Prostate gland (tissue), 2 donors: ENCODE results near the genes AMN, LBHD2 and TRMT61A.

DNA sequence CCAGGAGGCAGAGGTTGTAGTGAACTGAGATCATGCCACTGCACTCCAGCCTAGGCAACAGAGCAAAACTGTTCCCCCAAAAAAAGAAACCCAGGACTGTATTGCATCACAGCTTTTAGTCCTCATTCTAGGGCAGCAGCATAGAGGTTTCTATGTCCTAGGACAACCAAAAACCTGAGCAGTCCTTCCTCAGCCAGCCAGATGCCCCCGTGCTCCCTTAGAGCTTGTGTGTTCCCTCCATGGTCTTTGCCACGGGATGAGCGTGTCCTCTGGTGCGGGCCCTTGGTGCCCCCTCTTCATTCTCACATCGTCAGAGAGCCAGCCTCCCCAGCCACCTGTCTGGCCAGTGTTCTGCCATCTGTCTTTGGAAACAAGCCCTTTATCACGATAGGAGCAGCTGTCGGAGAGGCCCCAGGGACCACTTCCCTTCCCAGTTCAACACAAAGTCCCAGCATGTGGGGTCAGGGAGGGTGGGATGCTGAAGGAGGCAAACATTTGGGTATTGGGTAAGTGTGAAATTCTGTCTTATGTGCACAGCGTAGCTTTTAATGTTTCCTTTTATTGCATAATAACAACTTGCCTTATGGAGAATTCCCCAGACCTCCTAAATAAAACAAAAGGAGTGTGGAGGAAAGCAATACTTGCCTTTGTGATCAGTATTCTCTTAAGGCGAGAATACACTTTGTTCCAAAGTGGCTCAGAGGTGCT lies 44.5 kb downstream of the DYNC1H1 start:
- PRO-cap = no peak
- RAMPAGE, long total RNA, 2 experiments = no peak in any of the 2 experiments

DNA sequence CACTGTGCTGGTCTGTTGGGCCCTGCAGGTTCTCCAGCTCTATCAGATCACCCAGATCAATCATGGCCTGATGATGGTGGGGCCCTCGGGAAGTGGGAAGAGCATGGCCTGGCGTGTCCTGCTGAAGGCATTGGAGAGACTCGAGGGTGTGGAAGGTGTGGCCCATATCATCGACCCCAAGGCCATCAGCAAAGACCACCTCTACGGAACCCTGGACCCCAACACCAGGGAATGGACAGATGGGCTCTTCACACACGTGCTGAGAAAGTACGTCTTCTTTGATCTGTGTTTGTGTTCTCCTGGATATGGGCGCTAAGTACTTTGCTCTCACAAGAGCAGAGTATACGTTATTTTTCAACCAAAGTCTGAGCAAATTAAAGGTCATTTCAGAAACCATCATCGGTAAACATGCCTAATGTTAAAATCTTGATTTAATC lies 47.5 kb downstream of the DYNC1H1 start:
- PRO-cap = no peak
- RAMPAGE, long total RNA, 2 experiments = no peak in any of the 2 experiments

DNA sequence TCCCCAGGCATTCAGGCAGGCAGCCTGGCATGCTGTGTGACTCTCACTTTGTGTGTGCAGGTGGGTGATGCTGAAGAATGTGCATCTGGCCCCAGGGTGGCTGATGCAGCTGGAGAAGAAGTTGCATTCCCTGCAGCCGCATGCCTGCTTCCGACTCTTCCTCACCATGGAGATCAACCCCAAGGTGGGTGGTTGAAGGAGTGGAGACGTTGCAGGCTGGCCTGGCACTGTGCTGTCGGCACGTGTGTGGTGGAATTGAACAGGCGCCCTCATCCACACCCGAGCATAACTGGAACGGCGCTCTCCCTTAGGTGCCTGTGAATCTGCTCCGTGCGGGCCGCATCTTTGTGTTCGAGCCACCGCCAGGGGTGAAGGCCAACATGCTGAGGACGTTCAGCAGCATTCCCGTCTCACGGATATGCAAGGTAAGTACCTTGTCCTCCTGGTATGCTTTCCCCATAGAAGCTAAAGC lies 44.5 kb downstream of the HSP90AA1 start:
- PRO-cap = no peak
- RAMPAGE, long total RNA, 2 experiments = no peak in any of the 2 experiments

DNA sequence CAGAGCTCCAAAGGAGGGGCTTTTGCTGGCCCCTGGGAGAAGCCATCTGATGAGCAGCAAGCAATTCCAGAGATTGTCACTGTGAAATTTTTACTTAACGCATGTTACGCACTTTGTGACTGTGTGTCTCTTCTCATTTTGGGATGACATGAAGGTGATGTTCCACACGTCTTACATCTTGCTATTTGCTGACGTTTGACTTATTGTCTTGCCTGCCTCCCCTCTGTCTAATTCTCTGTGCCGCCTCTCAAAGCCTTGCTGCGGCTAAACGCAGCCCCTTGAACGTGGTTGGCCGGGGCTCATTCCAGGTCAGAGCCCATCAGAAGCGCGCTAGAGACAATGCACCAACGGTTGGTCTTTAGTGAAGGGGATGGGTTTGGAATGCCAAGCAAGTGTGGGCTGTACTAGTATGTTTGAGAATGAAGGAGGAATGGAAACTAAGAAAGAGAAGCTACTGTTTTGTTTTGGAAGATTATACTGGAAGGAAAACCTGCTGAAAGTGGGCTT lies 44.9 kb downstream of the WDR20 start:
- PRO-cap = no peak
- RAMPAGE, long total RNA, 2 experiments = no peak in any of the 2 experiments

- PRO-cap = no peak
- RAMPAGE, long total RNA, 2 experiments = no peak in any of the 2 experiments
Observed at GRCh38 chr14:102450809-102451431, 58.7 kb downstream of the ANKRD9 start.

DNA sequence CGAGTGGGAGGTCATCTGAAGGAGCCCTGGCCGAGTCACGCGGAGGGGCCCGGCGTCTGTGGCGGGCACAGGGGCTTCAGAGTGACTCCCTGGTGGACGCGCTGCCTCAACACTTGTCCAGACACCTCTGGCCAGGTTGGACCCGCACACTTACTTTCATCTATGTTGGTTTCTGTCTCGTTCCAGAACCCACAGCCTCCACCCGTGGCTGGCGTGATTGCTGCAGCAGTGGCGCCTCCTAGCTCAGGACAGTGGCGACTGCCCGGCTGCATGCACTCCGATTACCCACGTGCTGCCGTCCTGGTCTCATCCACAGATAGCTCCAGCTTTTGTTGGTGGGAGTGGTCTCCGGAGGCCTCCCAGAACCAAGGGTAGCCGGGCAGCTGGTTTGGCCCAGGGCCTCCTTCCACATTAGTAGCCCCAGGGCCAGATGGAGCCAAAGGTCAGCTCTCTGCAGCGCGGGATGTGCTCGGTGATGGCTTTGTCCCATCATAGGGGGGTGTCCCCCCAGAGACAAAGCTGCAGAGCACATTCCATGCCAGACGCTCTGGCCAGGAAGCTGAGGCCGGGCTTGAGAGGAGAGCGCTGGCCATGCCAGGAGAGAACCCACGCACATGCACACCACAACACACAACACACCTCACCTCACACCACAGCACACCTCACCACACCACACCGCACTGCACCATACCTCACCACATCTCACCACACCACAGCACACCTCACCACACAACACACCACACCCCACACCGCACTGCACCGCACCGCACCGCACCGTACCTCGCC lies 11.1 kb downstream of the ANKRD9 start:
- PRO-cap = no peak
- RAMPAGE, long total RNA, 2 experiments = start-site peak on the plus strand in 1 of 2 experiments, centred at positions 179 to 498 of the sequence, 9 to 24 reads per replicate

GRCh38 chr14:102574860-102575268 lies 17.6 kb upstream of the RCOR1 start:
- PRO-cap = no peak
- RAMPAGE, long total RNA, 2 experiments = no peak in any of the 2 experiments

GRCh38 chr14:102593686-102594190 lies 1.3 kb downstream of the RCOR1 start:
- PRO-cap = no peak
- RAMPAGE, long total RNA, 2 experiments = no peak in any of the 2 experiments

GRCh38 chr14:102922057-102923193 lies at the start of gene AMN:
TSS of gene AMN (plus strand) at chr14:102922663.
- PRO-cap = no peak
- RAMPAGE, long total RNA, 2 experiments = no peak in any of the 2 experiments

GRCh38 chr14:103052292-103052819 lies 5.0 kb downstream of the CDC42BPB start:
- PRO-cap = no peak
- RAMPAGE, long total RNA, 2 experiments = no peak in any of the 2 experiments

DNA sequence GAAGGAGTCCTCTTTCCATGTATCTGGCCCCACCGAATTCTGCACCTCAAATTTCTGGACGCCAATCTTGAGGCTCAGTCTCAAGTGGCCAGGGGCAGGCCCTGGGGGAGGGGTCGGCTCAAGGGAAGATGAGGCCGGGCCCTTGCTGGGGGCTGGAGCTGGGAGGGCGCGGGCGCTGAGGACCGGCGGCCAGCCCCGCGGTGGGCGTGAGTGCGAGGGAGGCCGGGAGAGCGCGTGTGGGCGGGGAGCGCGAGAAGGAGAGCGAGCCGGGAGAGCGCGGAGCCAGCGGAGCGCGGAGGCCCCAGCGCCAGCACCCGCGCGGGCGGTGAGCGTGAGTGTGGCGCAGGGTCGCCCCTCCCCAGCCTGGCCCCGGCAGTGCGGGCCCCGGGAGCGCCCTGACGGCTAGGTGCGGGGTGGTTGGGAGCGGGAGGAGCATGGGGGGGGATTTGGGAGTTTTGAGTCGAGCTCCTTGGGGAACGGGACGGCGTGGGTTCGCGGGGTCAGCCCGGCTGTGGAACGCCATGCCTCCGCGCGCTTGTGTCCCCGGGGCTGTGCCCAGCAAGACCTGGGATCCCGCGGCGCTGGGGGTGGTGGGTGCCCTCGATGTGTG lies at the start of gene LBHD2:
Gene LBHD2 (plus strand): TSS at position 269 of the 610 bp plus-strand sequence.
- PRO-cap = no peak
- RAMPAGE, long total RNA, 2 experiments = no peak in any of the 2 experiments

DNA sequence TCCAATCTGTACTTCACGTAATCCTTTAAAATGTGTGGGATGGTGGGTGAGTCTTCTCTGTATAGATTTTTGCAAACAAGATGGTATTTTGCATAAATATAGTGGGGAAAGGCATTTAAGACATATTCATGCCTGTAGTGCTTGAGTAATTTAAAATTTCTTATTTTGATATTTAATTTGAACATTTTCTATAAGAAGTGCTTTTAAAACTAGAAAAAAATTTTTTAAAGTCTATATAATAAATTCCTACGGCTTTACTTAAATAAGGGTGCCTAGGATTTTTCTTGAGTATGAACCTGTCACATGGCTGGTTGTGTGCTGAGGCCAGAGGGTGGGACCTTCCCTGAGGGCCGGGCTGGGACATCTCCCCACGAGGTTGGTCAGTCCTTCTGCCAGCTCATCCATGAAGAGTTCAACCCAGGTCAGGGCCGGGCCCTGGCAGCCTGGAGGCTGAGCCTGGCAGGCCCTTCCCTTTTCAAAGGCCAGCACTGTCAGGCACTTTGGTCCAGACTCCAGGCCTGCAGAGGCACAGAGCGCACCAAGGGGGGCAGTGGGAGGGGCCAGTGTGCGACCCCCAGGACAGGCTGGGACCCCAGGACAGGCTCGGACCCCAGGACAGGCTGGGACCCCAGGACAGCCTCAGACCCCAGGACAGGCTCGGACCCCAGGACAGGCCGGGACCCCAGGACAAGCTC lies 31.7 kb downstream of the TNFAIP2 start:
- PRO-cap = no peak
- RAMPAGE, long total RNA, 2 experiments = no peak in any of the 2 experiments

DNA sequence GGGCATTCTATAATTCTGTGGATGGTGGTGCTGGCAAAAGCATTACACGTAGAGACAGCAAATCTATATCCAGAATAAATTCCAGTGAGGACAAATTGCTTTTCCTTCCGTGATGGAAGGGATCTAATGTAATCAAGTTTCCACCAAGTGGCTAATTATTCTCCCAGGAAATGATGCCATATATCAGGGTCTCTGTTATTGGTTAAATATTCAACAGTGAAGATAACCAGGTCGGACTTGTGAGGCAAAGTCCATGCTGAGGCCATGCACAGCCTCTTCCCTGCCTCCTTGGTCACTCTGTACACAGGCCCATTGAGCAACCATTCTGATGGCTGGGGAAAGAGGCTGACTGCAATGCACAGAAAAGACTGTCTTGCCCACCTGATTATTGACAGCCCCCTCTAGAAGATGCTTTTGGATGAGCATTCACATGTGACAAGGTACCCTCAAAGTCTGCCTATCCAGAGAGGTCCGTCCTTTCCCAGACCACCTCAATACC lies 90.1 kb downstream of the TNFAIP2 start:
- PRO-cap = no peak
- RAMPAGE, long total RNA, 2 experiments = no peak in any of the 2 experiments

GRCh38 chr14:103331952-103332504 lies 2.0 kb upstream of the EIF5 start:
- PRO-cap = no peak
- RAMPAGE, long total RNA, 2 experiments = no peak in any of the 2 experiments

DNA sequence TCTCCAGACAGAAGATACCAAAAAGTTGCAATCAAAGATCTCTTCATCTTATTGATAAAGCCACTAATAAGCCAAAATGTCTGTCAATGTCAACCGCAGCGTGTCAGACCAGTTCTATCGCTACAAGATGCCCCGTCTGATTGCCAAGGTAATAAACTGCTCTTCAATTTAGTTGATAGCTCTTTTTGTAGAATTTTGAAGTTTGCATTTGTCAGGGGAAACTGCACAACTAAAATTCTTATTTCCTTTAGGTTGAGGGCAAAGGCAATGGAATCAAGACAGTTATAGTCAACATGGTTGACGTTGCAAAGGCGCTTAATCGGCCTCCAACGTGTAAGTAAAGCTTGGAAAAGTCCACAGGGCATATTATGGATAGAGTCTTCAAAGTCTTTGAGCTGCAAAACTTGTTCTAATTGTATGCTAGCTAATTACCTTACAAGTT lies 1.8 kb downstream of the EIF5 start:
- PRO-cap = no peak
- RAMPAGE, long total RNA, 2 experiments = no peak in any of the 2 experiments

GRCh38 chr14:103338127-103338897 lies 4.3 kb downstream of the EIF5 start:
- PRO-cap = no peak
- RAMPAGE, long total RNA, 2 experiments = no peak in any of the 2 experiments

DNA sequence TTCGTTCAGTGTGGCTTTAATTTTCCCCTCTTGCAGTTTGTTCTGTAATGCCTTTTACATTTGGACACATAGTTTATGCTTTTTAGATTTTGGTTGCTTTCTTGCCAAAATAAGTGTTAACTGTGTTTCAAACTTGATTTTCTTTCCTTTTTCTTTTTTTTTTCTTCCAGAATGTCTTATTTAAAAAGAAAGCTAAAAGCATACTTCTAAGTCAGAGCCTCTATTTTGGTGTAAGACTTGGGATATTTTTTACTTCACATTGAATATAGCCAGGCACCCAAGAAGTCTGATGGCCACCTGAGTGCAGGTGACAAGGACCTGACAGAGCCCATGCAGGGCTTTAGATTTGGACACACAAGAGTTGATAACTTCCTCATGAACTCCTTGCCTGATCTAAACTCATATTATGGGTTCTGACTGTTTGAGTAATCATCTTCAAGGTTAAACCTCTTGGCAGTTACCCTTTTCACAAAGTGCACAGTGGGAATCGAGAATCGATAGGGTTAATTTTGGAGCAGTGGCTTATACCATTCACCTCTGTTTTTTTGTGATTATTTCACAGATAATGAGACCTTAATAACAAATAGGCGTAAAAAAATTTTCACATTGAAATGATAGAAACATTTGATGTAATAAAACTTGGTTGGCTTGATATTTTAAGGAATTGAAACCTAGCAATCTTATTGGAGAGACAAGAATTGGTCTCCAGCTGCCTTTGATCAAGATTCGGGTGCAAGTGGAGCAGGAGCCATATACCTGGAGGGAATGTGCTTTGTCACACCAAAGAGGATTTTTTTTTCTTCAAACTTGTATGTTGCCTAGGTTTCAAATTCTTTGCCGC lies 8.2 kb downstream of the EIF5 start:
- PRO-cap = no peak
- RAMPAGE, long total RNA, 2 experiments = no peak in any of the 2 experiments

GRCh38 chr14:103484495-103484829 lies 38.2 kb downstream of the CKB start:
- PRO-cap = no peak
- RAMPAGE, long total RNA, 2 experiments = no peak in any of the 2 experiments

GRCh38 chr14:103521993-103522569 lies 549 bp downstream of the CKB start:
- PRO-cap = no peak
- RAMPAGE, long total RNA, 2 experiments = start-site peak on the minus strand in 1 of 2 experiments, at chr14:103522316-103522340 at its widest, 41 reads per replicate

DNA sequence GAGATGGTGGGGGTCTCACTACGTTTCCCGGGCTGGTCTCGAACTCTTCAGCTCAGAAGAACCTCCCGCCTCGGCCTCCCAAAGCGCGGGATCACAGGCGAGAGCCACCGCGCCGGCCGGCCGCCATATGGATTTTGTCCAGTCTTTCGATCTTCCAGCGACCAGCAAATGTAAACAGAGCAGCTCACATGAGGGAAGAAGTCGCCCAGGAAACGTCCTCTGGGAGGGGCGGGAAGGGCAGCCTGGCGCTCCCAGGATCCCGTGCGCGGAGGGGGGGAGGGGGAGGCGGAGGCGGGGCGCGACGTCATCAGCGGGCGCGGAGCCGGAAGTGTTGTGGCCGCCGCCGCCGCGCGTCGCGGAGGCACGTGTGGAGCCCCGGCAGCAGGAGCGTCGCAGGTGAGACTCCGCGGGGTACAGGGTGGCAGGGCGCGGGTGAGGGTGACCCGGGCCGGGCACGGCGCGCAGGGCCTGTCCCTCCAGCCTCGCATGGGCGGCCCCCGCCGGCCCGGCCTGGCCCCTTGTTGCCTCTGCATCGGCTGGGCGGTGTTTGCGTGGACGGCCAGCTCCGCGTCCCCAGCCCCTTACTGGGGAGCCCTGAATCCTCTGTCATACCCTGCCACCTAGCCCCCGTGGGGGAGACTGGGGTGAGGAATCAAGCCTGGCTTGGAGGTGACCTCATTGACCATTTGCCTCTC lies at the start of gene TRMT61A:
Gene TRMT61A (plus strand): TSS at position 331 of the 695 bp plus-strand sequence.
- PRO-cap = bidirectional peak, plus-strand start at position 334 of the sequence, minus-strand start at position 136 of the sequence
- RAMPAGE, long total RNA, 2 experiments = start-site peak on the minus strand in 1 of 2 experiments, centred at position 229 of the sequence, 23 reads per replicate